Neural cell (in vitro differentiated cells): ENCODE measurements around a stretch of chr6.

- RAMPAGE, long total RNA: no peak
These were observed 76.5 kb downstream of the RNF182 start for GRCh38 chr6:14001205-14001704.

DNA sequence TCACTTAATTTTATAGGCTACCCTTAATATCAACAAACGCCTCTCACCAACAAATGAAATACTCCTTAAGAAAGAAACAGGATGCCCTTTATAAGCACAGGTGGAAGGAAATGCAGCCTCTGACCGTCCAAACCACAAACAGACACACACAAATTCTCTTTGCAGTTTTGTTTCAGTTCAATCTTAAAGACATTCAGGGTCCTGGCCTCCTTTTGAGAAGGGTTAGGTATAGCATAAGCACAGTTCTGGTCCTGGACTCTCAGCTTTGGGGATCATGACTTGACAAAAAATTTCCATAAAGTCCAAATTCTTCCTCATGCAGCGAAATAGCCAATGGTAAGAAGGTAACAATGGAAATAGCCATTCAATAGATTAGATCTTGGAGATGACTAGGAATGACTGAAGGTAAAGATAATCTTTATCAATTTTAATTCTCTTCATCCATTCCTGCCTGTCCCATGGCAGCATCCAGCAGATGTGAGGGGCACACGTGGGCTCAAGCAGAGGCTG, 123.8 kb downstream of the CD83 start:
- RAMPAGE, long total RNA: no peak

DNA sequence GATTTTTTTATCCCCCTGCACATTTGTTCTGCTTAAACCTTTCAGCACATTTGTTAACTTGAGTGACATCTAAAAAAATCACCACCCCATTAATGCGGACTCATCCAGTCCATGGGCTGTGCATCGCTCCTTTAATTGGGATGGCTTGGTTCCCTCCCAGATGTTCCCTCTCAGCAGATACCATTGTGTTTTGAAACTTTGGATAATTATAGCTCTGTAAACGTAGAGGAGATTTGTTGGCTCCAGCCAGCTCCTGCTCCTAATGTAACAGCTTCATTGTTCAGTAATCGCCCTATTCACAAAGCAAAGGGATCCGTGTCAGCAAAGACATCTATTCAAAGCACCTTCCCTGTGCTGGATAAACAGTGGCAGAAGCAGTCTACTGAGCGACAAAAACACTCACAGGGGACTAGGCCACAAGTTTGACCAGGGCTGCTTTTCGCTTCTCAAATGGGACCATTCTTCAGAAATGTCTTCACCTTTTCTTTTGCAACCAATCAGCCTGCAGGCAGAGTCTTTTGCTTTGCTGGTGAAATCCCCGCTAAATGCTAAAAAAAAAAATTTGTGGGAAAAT, 323.9 kb downstream of the CD83 start:
- RAMPAGE, long total RNA: no peak

GRCh38 chr6:14735524-14735706, 510.5 kb upstream of the JARID2 start:
- RAMPAGE, long total RNA: no peak

GRCh38 chr6:14758696-14758961, 487.2 kb upstream of the JARID2 start:
- RAMPAGE, long total RNA: no peak

DNA sequence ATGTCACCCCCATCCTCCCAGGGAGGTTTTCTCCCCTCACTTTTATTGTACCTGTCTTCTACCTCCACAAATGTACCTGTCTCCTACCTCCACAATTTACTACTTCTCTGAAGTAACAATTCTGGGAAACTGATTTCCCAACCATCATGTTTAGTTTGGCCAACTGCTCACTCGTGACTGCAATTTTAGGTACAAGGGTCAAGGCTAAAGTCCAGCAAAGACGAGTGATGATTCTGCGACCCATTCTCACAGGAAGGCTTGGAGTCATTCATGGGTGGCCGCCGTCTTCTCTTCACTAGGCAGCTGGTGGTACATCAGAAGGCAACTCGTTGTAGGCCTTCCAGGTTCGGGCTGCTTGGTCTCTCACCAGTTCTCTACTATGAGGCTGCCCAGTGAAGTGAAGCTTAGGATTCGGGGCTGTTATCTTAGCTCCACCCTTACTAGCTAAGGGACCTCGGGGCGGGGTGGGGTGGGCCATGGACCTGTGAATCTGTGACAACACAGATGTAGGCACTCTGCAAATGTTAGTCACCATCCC, 483.7 kb upstream of the JARID2 start:
- RAMPAGE, long total RNA: no peak

DNA sequence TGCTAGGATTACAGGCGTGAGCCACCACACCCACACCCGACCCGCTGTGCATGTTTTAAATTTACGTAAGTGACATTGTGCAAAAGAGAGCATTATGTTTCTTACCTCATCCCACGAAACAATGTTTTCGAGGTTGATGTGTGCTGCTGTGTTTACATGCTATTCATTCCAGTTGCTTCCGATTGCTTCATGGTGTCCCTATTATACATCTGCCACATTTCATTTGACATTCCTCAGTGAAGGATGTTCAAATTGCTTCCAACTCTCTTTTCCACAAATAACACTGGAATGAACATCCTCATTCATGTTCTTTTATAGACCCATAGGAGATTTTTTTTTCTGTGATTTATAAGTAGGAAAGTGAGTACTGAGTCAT, 403.9 kb upstream of the JARID2 start:
- RAMPAGE, long total RNA: no peak

DNA sequence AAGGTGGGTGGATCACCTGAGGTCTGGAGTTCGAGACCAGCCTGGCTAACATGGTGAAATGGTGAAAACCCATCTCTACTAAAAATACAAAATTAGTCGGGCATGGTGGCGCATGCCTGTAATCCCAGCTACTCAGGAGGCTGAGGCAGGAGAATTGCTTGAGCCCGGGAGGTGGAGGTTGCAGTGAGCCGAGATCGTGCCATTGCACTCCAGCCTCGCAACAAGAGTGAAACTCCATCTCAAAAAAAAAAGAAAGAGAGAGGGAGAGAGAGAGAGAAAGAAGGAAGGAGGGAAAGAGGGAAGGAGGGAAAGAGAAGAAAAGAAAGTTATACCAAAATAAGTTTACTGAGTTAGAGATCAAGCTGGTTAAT, 341.3 kb upstream of the JARID2 start:
- RAMPAGE, long total RNA: no peak

DNA sequence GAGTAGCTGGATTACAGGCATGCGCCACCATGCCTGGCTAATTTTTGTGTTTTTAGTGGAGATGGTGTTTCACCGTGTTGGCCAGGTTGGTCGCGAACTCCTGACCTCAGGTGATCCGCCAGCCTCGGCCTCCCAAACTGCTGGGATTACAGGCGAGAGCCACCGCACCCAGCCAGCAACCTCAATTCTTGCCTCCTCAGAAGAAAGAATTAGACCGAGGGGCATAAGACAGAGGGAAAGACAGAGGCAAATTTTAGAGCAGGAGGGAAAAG, 259.8 kb upstream of the JARID2 start:
- RAMPAGE, long total RNA: no peak

GRCh38 chr6:15089480-15090713, 156.0 kb upstream of the JARID2 start:
- RAMPAGE, long total RNA: no peak

- RAMPAGE, long total RNA: no peak
These were observed 10.1 kb downstream of the JARID2 start for GRCh38 chr6:15255892-15256537.

- RAMPAGE, long total RNA: no peak
These were observed 14.2 kb downstream of the JARID2 start for GRCh38 chr6:15260039-15260443.

GRCh38 chr6:15264831-15265517, 19.1 kb downstream of the JARID2 start:
- RAMPAGE, long total RNA: no peak

GRCh38 chr6:15371744-15372058, 125.8 kb downstream of the JARID2 start:
- RAMPAGE, long total RNA: no peak

DNA sequence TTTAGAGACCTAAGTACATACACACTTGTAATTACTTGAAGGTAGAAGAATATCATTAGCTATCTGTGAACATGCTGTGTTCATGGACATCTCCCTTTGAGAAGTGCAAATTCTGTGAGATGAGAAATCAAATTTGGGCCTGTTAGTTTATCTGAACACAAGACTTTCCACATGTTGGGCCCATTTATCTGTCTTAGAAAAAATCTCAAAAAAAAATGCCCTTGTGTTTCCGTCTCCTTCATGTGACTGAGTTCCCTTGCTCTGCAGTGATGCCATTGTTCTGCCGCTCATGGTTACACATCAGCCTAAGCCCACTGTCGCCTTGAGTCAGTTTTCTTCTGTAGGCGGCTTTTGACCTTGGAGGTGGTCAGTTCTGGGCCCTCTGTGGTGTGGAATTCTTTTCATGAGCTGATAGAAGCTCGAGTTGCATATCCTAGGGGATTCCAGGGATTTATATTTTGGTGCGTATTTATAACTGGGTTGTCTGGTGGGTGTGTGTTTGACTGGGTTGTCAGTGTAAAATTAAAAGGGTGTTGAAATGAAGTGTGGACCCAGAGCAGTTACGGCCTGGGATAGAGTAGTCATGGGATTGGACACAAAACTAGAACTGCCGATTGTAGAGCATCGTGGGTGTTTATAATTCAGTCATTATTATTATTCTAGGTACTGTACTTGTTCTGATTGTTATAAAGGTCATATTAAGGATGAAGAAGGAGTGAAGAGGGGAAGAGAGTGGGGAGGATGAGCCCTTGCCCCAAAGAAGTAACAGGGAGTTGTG, 156.7 kb downstream of the JARID2 start:
- RAMPAGE, long total RNA: no peak

DNA sequence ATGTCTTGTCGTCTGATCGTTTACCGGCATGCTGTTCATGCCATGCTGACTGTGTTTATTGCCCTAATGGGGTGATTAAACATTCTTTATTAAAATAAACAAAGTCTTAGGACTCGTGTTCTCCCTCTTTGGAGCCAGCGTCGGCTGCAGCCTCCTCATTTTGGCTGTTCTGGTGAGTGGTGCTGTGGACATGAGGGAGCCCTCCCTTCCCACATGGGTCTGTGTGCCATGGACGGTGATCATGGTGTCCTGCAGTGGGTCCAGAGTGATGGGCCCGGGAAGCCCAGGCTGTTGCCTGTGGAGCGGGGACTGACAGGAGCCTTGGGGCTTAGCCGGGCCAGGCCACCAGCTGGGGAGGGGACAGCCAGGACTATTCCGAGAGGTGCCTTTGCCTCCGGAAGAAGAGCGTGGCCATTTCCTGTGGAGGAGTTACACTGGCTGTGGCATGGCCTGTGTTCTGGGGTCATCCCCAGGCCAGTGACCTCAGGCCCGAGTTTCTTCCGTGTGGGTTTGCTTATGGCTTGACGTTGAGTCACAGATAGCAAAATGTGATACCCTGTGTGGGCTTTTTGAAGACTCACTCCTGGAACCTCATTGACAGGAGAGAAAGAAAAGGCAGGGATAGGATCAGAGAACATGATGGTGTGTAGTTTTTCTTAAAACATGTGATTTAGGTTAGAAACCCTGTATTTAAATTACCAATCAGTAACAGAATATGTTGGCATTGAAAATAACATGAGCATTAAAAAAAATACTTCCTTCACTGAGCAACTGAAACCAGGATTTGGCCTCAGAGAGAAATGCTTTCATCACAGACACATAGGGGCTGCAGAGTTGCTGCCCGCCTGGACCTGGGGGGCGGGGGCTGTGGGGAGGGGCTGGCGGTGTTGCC, 153.3 kb downstream of the DTNBP1 start:
- RAMPAGE, long total RNA: no peak

DNA sequence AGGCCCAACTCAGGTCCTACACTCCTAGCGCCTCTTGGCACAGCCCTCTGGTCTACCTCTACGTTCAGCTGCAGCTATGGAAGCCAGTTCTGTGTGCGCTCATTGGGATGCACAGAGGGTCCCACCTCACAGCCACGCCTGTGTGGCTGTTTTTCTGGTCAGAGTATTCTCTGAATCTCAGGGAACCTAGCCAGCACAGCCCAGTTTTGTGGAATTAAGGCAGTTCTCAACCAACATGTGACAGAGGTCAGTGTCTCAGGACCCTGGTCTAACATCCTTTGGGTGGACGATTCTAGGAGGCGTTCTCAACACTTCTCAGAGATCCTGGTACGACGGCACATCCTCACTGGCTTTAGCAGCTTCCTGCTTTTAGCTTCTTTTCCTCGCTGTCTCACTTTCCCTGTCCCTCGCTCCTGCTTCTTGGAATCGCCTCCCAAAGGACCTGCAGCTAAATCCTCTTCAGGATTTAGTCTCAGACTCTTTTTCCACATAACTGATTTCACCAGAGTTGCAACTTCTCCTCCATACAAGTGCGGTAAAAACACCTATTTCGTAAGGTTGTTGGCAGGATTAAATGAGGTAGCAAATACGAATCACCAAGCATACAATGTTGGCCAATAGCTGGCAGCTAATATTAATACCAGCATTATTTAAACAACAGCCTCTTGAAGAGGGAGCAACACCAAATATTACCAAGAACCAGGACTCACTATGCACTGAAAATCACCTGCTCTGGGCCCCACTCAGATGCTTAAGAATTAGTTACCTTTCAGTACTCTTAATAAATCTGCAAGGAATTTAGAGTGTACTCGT, 123.2 kb downstream of the DTNBP1 start:
- RAMPAGE, long total RNA: no peak

GRCh38 chr6:15691206-15691682, 28.4 kb upstream of the DTNBP1 start:
- RAMPAGE, long total RNA: no peak

- RAMPAGE, long total RNA: no peak
These were observed 56.9 kb upstream of the DTNBP1 start for GRCh38 chr6:15719756-15720093.

DNA sequence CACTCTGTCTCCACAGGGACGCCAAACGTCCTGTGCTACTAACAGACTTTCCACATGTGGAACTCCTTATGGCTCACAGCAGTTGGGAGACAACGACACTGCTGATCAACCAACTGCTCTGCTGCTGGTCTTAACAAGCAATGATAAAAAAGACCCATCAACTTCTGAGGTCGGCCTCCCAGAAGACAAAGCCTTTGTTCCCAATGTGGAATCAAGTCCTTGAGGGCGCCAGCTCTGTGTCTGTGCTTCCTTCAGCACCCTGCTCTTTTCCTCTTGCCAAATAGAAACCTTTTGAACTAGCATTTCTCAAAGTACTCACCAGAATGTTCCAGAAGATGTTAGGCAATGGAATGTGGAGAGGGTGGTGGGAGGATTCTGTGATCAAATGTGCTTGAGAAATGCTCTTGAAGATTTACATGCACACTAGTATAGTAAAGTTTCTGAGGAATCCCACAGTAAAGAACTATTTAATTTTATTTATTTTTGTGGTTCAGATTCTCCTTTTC, 226.5 kb upstream of the DTNBP1 start:
- RAMPAGE, long total RNA: no peak